ENCODE measurements around the gene RCCD1.

GRCh38 chr15:90201834-90203024 is 1.1 kb downstream of the SEMA4B start:
- PRO-cap, result unidirectional peak, plus-strand start at chr15:90202151

- PRO-cap, result no peak
Observed at GRCh38 chr15:90203898-90204320, 2.8 kb downstream of the SEMA4B start.

DNA sequence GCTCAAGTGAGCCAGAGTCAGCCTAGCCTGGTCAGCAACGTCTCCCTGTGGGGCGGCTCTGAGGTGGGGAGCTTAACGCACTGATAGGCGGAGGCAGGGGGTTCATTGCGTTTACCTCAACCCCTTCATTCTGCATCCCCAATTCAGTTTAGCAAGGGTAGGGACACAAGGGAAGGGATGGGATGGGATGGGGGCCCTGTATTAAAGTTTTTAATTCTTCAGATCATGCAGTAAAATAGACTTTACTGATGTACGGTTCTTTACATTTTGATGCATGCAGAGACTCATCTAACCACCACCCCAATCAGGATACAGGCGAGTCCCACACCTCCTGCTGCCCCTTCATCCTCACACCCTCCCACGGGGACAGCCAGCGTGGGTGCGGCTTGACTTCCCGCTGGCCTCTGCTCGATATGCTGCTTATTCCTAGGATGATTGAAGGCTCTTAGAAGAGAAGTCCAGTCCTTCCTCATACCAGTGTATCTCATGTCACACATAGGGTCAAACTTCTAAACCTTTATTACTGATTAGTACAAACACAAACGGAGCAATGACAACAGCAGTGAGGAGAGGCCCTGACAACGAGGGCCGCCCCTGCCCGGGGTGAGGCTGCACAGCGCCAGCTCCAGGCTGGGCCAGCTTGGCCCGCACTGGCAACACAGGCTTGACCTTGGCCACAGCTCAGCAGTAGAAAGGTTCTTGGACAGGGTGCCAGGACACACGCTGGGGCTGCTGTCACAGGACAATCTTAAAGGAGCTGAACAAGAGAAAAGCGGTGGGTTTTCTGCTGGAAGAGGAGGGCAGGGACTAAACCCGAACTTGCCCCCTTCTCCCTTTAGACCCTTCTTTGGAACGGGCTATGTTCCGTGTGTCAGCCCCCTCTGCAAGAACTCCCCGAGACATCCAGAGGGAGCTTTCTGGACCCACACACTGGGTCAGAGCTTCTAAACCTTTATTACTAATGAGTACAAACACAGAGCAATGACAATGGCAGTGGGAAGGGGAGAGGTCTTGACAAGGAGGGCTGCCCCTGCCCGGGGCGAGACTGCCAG is 3.7 kb downstream of the CIB1 start:
- PRO-cap, result bidirectional peak, plus-strand start at position 700 of the sequence, minus-strand start at position 406 of the sequence

- PRO-cap, result no peak
Observed at GRCh38 chr15:90272331-90273332, 7.2 kb downstream of the NGRN start.

- PRO-cap, result unidirectional peak, plus-strand start at chr15:90293658; unidirectional peak, plus-strand start at chr15:90293715
Observed at GRCh38 chr15:90293327-90294037, 28.0 kb downstream of the NGRN start.

DNA sequence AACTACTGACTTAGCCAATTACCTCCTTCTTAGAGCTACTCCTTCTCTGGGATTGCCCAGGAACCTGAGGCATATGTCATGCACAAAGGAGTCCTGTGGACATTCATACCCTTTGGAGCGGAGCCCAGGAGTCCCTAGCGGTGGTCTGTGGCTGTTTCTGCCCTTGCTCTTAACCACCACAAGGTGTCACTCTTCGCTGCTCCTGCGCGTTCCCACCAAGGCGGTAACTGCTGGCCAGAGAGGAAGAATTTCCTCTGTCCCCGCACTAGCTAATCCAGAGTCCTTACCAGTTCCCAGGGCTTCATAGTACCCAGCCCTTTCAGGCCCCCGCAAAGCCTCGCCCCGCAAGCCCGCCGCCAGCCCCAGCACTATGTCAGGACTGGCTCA is 32.1 kb upstream of the ZNF774 start:
- PRO-cap, result no peak

DNA sequence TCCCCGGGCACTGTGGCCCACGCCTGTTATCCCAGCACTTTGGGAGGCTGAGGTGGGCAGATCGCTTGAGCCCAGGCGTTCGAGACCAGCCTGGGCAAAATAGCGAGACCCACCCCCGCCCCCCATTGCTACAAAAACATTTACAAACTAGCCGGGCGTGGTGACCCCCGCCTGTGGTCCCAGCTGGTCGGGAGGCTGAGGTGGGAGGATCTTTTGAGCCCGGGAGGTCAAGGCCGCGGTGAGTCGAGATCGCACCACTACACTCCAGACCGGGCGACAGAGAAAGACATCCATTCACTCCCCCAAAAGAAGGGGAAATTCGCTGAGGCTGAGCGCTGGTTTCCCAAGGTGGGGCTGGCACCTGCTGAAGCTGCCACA is 841 bp upstream of the CRTC3 start:
- PRO-cap, result no peak

DNA sequence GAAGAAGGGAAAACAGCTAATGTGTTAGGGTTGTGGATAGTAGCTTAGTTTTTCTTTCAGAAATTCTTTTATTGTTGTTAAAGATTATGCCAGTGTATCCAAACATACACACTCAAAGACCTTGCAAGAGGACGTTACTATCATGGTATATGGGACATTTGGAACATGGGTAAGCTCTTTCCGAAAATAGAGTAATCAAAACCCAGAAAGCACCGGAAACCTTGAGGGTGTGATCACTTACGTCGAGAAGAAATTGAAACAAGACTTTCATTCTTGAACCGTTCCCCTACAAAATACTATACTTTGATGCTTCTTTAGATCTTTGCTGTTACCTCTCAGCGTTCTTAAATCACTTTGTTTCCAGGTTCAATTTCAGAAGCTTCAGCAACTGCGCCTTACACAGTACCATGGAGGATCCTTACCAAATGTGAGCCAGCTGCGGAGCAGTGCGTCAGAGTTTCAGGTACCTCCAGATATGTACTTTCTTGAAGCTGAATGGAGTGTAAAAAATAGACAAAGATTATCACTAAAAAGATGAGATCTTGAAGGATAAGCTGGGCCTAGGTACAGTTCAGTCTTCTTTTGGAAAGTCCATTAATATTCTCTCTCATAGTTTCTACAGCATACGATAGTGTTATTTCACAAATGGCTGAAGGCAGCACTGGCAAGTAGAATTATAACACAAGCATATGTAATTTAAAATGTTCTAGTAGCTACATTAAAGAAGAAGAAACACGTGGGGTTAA is 10.1 kb downstream of the CRTC3 start:
- PRO-cap, result no peak

GRCh38 chr15:90552759-90553093 is 23.0 kb downstream of the CRTC3 start:
- PRO-cap, result no peak

DNA sequence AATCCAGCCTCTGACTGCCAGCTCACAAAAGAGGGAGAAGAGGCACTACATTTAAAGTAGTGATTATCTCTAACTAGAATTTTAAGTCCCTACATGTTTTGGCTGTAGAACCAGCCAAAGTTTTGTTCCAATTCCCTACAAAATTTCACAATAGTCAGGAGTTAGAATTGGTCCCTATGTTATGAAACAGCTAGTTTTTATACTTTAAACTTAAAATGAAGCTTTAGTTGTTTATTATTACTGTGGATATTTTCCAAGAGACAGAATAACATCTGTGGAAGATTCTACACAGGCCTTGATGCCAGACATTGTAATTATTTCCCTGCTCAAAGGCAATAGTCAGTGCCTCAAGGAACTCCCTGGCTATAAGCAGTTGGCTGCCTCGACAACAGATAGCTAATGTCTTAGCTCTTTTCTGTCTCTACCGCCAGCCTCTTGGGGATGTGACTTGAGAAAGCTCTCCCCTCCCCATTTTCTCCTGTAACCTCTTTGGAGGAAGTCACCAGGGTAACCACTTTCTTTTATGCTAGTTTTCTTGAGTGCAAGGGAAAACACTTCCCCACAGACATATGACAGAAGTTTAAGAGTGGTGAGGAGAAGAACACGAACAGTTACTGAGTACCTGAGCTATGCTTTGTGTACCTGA is 32.0 kb downstream of the CRTC3 start:
- PRO-cap, result no peak

- PRO-cap, result no peak
Observed at GRCh38 chr15:90686336-90686921, 30.7 kb upstream of the BLM start.

DNA sequence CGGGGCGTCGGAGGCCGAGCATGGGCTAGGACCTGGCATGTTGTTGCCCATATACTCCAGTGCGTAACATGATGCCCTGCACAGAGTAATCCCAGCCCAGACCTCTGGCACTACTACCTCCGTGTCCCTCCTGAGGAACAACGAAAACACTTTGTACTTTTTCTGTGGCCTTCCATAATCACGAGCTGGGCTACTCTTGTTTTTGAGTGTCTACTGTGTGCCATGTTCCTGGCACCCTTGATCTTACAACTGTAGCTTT is 455 bp downstream of the BLM start:
- PRO-cap, result no peak

DNA sequence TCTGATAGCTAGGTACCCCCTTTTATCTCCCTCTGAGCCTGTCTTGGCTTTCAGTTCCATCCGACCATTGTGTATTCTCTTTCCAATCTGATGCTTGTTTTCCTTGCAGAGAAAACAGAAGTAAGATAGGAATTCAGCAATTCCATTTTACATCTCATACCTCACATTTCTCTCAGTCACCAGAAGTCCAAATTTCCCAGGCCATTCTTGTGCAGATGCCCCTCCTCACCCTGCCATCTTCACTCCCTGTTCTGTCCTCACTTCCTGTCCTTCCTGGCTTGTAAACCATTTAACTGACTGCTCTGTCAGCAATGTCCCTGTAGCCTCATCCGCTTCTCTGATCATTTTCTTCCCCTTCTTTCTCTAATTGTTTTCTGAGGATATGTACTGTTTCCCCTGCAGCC is 40.2 kb downstream of the BLM start:
- PRO-cap, result no peak

- PRO-cap, result no peak
Observed at GRCh38 chr15:90808339-90808924, 60.0 kb upstream of the FURIN start.

DNA sequence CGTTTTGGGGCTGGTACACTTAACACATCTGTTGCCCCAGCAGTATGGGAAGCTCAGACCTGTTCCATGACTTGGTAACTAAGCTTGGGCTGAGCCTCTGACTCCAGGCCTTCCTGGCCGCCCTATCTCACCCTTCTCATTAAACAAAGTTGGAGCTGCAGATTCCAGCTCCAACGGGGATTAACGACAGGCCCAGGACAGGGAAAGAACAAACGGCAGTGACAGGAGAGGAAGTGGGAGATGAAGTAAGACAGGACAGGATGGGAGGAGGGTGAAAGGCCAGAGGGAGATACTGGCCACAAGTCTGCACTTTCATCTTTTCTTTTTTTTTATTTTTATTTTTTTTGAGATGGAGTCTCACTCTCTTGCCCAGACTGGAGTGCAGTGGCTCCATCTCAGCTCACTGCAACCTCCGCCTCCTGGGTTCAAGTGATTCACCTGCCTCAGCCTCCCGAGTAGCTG is 8.5 kb upstream of the FURIN start:
- PRO-cap, result no peak

DNA sequence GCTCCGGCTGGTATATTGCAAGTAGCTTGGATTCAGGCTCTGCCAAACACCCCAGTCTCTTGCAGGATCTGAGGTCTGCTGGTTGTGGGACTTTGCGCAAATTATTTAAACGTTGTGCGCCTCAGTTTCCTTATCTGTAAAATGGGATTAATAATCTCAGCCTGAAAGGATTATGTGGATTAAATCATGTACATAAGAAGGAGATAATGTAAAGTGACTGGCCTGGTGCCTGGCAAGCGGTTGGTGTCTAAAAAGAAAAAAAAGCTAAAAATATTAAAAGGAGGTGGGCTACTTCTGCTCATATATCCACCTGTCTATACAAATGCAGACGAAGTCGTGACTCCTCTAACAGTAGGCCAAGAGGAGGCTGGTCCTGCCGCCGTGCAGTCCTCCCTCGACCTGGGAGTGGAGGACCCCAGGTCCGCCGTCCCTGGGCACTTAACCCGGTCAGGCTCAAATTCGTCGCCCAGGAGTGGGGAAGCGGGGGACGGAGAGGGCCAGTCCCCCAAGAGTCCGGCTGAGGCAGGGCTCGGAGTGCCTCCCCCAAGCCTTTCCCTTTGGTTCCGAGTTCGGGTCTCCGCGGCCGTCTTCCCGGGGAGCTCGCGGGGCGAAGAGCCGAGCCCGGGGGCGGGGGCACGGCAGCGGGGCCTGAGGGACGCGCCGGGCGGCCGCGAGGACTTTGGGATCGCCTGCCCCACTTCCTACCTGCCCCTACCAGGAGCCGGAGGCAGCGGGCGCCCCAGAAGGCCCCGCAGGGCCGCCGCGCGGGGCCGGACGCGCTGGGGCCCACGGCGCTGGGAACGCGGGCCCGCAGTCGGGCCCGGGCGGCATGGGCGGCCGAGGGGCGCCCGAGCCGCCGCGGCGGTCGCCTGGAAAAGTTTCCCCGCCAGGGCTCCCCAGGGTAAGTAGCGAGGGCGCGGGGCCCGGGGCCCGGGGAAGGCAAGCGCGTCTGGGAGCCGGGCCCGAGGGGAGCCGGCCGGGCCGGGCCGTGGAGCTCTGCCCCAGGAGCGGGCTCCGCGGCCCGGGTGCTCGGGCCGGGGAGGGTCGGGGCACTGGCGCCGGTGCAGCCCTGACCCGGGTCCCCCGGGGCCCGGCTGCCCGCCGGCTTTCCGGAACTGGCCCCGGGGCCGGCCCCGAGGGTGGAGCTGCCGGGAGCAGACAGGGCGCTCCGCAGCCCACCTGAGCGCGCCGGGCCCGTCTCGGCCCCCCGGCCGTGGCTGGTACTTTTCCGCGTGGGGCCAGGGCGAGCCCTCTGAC is 2.7 kb downstream of the FURIN start:
- PRO-cap, result bidirectional peak, plus-strand start at position 742 of the sequence, minus-strand start at position 401 of the sequence; bidirectional peak, plus-strand start at position 943 of the sequence, minus-strand start at position 829 of the sequence; bidirectional peak, plus-strand start at position 1,136 of the sequence, minus-strand start at position 1,117 of the sequence

- PRO-cap, result no peak
Observed at GRCh38 chr15:90880411-90881033, 3.8 kb upstream of the FES start.

- PRO-cap, result no peak
Observed at GRCh38 chr15:90882477-90883348, 1.6 kb upstream of the FES start.

DNA sequence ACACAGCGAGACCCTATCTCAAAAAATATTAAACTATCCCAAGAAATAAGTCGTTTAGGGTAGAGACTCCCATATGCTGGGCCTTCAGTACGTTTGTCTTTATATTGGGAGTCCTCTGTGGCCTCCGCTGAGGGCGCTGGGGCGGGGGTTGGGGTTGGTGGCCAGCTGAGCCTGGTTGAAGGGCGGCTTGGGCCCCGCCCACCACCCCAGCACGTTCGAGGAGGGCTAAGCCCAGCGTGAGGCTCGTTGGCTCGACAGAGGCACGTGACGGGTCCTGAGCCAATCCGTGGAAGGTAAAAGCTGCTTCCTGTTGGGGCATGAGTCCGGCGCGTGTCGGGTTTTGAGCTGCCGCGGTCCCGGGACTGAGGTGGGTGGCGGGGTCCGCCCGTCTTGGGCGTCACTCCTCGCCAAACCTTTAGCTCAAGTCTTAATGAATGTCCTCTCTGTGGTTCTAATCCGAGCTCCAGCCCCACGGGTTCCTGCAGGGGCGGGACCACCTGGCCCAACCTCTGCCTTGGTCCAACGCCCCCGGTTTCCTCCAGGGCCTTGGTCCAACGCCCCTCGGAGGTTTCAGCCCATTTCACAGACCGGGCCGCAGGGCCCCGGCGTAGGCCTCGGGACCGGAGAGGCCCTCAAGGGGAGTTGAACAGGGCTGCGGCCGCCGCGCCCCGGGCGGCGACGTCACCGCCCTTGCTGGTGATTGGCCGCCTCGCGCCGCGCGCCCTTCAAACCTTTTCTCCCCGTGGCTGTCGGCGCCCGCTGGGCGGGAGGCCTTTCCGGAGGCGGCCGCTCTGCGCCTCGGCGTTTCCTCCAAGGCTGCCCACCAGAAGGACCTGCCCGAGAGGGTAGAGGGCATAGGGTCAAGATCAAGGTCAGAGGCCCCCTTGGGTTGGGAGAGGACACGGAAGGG is at the start of gene RCCD1:
Gene RCCD1 (plus strand): TSS at position 303 of the 910 bp plus-strand sequence.
- PRO-cap, result unidirectional peak, plus-strand start at position 318 of the sequence

DNA sequence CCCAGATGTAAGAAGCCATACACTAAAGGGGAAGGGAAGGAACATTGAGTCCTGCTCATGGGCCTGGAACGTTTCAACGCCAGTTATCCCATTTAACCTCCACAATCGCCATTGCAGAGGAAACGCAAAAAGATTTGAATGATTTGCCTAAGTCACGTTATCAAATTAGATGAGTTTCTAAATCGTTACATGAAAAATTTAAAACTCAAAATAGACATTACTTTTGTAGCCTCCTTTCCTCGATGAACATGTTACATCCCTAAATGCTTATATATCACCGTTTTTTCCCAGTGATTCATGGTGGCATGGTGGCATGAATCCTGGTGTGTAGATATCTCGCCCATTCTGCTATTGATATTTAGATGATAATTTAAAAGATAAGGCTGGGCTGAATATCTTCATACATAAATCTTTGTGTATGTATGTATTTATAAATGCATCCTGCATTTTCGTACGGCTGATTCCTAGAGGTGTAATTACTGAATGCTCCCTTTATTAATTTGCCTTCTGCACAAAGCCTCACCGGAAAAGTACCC is 741 bp upstream of the PRC1 start:
- PRO-cap, result no peak

All from ileum (tissue), 1 donor.